Osteocyte (in vitro differentiated cells): ENCODE measurements around the gene PDE5A.

- PRO-cap, result no peak
These were observed 291 bp upstream of the FABP2 start for GRCh38 chr4:119322212-119322646.

- PRO-cap, result no peak
These were observed 74.6 kb upstream of the FABP2 start for GRCh38 chr4:119396484-119397063.

DNA sequence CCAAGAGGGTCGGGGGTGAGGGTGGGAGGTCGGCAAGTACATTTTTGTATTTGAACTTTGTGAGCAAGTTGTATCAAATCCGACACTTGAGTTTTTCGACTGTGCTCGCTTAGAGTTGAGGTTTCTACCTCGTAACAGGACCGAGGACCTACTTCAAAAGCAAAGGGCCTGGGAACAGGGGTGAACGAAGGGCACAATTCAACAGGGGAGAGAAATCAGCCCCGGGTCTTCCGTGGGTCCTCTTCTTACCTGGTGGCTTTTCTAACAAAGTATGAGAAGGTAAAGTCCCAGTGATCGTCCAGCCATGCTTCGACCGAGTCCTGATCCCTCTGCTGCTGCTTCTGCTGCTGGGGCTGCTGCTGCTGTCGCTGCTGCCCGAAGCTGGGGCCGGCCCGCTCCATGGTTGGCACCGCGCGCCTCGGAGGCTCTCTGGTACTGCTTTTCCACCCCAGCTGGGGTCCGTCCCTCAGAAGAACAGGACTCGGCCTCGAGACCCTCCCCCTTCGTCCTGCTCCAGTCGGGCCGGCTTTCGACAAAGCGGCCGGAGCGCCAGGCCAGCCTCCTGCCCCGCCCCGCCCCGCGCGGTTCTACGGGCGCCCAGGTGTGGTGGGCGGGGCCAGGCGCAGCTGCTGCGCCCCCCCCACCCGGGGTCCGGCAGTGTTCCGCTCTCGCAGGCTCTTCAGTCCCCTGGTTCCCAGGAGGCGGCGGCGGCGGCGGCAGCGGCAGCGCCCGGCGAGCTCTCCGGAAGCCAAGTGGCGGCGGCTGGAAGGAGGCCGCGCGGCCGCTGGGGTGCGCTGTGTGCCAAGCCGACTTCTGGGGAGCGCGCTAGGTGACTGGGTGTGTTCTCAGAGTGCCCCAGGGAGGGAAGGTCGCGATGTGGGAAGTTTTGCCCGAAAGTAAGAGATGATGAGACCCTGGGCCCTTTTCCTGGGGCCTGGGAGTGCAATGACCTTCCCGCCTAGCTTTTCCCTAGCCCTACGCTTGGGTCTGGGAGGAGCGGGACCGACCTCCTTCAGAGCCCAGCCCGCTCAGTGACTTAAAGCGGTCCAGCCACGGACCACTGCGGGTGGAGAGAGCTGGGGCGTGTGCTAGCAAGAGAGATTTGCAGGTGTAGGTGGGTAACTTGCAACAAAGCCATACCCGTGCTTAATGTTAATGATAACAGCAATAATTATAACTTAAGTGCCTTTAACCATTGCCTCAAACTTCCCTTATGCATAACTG, at the start of gene PDE5A:
PDE5A (minus strand) TSS at position 534 of the 1,224 bp plus-strand sequence.
- PRO-cap, result unidirectional peak, plus-strand start at position 112 of the sequence; bidirectional peak, plus-strand start at position 682 of the sequence, minus-strand start at position 437 of the sequence; unidirectional peak, minus-strand start at position 741 of the sequence; unidirectional peak, minus-strand start at position 760 of the sequence

- PRO-cap, result no peak
These were observed 377.8 kb downstream of the PRDM5 start for GRCh38 chr4:120544576-120545235.

DNA sequence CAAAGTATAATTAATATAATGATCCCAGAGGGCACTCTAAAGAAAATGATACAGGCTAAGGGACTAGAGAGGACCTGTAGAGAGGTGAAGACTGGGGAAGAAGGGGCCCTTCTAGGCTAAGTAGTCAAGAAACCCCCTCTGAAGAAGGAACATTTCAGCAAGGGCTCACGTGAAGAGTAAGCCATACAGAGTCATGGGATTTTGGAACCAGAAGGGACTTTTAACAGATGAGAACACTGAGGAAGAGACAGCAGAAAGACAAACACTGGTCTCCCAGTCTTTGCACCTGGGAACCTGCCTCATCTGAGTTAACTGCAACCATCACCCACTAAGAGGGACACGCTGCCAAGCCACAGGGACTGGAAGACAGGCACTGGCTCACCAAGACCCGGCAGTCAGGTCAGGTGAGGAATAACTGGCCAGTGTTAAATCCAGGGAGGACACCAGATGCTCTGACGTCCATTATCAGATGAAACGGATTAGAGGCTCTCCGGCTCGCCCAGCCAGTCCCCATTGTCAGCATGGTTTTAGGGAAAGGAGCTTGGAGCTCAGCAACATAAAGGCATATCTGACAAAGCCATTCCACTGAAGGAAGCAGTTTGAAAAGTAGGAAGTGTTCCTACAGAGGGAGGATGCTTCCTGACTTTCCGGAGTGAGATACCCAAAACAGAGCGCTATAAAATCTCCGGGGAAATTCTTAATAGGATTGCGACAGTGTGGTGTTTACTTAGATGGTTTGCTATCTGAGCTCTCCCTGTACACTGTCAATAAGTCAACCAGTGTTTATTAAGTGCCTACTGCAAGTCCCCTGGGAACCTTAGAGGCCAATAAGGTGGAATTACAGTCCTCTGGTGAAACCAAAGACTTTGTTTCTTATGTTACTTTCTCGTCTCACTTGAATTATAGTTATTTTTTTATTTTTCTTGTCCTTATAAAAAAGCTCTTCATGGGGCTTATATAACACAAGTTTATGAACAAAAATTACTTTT, 14.9 kb downstream of the NDNF start:
- PRO-cap, result no peak

- PRO-cap, result no peak
These were observed 5.2 kb upstream of the NDNF start for GRCh38 chr4:121077392-121078093.

GRCh38 chr4:121381292-121381642, 449 bp upstream of the QRFPR start:
- PRO-cap, result no peak

- PRO-cap, result no peak
These were observed 28.8 kb downstream of the ANXA5 start for GRCh38 chr4:121667922-121668504.

DNA sequence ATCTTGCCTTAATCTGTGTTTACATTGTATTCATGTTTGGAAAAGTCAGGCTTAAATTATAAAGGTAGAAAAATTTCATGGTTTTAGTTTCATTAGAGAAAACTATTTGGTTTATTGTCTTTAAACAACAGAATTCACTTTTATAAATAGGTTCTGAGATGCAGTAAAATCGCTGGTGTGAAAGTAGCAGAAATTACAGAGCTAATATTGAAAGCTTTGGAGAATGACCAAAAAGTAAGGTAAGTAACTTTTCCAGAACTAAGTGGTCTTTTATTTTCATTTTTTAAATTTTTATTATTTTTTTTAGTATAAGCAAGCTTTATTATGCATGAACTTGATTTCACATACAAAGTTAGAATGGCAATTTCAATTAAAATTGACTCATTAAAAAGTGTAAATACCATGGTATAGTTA, 10.3 kb downstream of the EXOSC9 start:
- PRO-cap, result no peak

DNA sequence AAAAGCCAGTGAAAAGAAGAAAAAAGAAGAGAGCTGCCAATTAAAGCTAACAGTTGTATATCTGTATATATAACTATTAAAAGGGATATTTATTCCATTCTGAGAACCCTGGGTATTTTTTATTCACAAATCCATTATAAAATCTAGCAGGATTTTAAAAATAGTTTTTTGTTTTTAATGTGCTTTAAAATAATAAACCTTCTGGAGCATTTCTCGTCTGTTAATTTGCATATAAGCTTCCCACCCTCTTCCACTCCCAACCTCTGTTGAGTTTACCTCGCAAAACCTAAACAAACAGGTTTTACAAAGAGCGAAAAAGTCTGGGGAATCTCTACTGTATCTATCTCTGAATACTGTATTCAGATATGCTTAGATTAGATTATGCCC, 6.9 kb downstream of the CCNA2 start:
- PRO-cap, result no peak

- PRO-cap, result no peak
These were observed 25.2 kb upstream of the ADAD1 start for GRCh38 chr4:122353645-122354059.

GRCh38 chr4:122458458-122458837, 1.9 kb upstream of the IL2 start:
- PRO-cap, result no peak

DNA sequence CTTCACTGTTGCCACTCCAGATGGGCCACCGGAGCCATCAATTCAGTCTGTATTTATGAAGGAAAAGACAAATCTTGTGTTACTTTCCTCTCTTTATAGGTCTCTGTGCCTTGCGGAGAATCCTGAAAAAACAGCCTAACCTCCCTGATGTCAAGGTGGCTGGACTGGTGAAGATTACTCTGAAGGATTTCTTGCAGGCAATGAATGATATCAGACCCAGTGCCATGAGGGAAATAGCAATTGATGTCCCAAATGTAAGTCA, 56.2 kb downstream of the SPATA5 start:
- PRO-cap, result no peak

DNA sequence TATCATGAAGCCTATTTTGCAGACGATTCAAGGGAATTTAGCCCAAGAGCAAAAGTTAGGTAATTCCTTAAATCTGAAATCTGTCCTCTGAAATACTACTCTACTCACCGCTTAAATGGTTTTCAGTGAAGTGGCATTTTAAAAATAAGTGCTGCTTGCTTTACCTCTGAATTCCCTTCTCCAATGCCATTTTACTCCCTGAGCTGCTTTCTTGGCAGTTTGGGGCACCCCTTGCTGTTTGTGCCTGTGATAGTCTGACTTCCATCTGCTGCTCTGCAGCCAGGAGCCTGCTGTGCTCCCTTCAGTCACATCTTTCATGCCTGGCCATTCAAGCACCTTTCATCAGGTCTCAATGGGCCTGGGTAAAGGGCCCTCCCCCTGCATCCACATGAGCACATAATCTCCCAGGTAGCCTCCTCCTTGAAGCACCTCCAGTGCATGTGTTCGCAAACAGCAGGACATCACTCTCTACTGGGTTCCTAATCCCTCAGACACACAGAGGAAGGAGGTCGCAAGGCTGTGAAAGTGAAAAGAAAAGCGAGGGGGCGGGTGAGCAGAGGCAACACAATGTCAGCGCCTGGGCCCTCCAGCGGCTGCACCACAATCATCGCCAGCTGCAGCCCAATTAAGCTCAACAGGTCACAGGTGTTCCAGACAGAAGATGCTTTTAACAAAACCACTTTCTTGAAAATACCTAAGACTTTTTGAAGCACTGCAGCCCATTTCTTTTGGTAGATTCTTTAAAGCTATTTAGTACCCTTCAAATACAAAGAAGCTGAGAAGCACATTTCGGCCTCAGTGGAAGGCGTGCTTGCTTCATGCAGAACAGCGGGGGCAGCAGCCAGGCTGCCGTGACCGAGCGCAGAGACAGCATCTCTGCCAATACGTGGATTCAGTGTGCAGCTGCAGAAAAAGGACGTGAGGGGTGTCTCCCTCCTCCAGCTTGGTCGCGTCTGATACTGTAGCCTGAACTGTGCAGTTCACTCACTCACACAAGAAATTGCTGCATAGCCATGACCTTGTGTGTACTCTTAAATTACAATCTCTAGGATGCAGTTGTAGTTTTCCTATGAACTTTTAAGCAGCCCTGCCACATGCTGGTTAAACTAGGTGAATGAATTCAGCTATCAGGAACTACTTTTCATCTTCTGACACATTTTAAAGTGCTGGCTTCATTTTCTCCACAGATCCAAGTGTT, 92.3 kb upstream of the SPRY1 start:
- PRO-cap, result no peak

DNA sequence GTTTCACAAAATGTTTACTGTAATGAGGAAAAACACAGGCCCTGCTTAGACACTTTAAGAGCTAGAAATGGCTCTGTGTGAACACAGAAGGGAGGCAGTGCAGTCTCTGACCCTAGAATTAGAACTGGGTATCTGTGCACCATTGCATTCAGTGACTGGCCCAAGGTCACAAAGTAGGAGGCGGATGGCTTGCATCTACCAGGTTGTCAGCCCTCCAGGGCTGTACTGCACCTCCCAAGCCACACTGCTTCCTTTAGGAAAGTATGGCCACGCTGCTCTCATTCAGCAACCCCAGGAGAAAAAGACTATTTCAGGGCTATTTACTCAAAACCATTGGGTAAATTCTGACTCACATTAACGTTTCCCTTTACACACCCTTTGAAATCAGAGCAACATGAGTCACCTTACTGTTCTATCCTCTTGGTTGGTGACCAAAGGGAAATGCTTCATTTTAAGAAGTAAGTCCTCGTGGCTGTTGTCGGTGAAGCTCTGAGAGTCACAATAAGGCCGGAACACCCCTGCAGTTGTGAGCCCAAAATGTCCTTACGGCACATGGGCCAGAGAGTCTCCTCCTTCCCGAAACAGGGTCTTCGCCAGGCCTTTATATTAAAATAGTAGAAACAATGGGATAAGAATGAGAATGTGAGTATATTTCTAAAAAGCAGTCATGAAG, 56.3 kb upstream of the SPRY1 start:
- PRO-cap, result no peak

DNA sequence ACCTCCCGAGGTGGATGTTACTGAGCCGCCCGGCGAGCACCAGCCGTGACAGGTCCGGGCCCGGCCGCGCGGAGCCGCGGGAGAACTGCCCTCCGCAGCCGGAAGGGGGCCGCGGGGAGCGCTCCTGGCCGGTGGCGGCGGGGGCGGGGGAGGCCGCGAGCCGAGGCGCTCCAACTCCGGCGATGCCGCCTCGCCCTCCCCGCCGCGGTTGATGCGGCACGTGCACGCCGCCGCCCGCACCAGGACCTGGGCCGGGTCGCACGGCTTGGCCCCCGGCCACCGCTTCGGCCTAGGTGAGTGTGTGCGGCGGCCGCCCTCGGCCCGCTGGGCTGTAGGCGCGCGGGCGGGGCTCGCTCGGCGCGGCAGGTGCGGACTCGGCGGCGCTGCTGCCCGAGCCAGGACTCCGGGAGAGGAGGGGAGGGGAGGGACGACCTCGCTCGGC, 1.6 kb downstream of the SPRY1 start:
- PRO-cap, result bidirectional peak, plus-strand start at position 125 of the sequence, minus-strand start at position 87 of the sequence

GRCh38 chr4:123401269-123402447, 5.1 kb downstream of the SPRY1 start:
- PRO-cap, result no peak

- PRO-cap, result no peak
These were observed 46.7 kb downstream of the SPRY1 start for GRCh38 chr4:123443333-123443753.

DNA sequence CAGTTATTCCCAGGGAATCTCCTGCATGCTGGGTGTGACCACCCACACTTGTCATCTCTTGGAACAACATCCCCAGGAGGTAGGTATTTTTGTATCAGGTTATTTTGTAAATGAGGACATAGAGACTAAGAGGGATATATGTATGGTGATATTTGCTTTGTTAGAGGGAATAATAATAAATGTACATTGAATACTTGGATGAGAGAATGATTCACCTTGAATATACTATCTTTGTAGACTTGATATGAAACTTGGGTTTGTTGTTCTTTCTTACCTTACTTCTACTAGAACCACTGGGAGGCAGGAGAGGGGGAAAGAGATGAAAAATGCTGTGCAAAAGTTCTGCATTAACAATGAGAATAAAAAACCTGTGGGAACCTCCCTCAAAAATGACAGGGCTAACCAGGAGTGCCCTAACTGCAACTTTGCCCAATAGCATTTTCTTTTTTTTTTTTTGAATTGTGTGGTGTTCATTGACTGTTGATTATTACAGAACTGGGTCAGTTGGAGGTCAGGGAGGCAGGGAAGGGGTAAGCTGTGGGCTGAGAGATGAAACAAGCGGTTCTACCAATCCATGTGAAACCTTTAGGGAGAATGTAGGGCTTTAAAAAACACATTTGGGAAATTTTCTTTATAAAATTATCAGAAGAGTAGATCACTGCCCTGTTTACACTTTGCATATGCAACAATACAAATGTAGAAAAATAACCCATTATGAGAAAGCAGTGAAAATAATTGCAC, 157.6 kb downstream of the SPRY1 start:
- PRO-cap, result no peak

GRCh38 chr4:123599576-123600336, 203.2 kb downstream of the SPRY1 start:
- PRO-cap, result no peak